Measurements from ENCODE around the gene FKBP5.

DNA sequence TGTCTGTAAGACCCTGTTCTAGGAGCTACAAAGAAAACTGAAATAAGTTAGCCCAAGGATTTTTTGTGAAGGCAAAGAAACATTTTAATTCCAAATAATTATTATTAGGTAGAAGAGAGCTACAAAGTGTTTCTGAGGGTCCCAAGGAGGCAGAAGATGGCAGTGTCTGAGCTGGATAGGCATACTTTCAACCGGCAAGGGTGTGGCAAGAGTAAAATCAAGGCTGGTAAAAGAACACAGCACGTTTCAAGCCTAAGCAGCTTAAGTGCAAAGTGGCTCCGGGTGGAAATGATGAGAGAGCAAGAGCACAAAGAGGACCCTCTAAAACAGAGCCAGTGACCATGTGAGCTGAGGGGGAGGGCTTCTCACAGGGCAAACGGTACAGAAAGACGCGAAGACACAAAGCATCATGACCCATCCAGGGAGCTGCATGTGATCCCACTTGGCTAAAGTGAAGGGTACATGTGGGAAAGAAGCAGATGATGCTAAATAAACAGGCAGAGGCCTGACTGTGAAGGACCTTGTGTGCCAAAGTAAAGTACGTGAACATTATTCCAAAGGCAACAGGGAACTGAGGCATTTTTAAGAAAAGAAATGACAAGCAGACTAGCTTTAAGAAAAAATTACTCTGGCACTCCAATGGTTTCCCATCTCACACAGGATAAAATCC, 25.7 kb downstream of the FKBP5 start:
- RRBS, result 87% methylated on average over 2 of the region's 7 CpGs

DNA sequence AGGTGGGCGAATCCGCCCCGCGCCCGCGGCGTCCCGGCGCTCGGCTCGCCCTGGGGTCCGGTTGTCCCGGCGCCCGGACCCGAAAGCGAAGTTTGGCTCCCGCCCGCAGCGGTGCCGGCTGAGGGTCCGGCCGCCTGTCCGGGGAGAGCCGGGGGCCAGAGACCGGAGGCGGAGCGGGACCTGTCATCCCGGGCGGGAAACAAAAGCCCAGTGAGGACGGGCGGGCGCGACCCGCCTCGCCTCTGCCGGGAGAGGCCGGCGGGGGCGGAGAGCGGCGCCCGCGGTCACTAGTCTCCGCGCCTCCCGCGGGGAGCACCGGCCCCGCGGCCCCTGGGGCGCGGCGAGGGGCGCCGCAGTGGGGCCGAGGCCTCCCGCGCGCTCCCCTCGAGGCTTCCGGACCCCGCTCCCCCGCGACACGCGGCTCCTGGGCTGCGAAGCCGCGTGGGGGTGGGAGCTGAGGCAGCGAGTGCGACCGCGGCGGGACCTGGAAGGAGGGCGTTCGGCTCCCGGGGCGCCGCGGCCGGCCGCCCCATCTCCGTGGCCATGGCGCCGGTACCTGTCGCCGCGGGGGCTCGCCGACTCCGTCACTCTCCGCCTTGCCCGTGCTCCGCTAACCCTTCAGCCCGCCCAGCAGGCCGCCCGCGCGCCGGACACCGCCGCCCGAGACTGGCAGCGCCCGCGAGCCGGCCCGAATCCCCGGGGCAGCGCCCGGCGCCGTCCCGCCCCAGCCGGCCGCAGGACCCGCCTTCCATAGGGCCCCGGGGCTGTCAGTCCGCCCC, at the start of gene FKBP5:
FKBP5 (minus strand) TSS at position 668 of the 779 bp plus-strand sequence.
- RRBS, result 1% methylated on average over 81 of the region's 120 CpGs

DNA sequence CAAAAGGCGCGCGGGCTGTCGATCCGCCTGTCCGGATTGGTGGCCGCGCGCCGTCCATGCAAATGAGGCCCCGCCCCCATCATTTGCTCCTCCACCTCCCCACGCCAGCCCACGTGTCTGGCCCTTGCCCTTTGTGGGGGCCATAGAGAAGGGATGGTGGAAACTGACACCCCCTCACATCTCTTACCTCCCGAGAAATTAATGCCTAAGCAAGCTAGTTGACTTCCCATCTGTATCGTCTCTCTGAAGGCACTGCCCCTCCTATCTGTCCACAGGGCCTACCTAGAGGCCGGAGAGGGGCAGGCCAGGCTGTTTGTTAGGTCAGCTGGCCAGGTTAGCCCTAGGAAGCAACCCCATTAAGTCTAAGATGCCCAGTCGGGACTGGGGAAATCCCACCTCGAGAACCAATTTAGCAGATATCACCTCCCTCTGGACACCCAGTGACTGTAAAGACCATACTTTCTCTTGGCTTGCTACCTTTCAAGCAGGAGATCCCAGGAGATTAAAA, 366 bp upstream of the FKBP5 start:
- RRBS, result 1% methylated on average over 6 of the region's 18 CpGs

DNA sequence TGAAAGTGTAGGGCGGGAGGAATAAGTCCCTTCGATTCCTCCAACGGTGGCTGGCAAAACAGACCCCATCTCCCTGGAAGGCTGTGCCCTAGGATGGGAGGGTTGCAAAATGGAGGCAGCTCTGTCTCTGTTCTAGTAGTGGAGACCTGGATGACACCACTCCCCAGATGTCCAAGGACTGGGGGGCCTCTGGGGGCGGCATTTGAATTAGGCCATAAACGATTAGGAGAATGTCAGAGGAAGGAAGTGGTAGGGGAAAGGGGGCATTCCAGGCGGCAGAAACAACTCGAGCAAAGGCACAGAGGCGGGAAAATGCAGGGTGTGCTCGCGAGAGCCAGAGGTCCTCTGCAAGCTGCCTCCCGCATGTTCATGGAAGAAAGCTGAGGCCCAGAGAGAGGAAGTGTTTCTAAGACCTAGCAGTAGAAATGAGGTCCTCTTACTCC, 18.9 kb upstream of the ARMC12 start:
- RRBS, result no CpG with 5 or more reads among the region's 11 CpGs

- RRBS, result no CpG with 5 or more reads among the region's 15 CpGs
These were observed 17.2 kb upstream of the ARMC12 start for GRCh38 chr6:35719442-35720305.

DNA sequence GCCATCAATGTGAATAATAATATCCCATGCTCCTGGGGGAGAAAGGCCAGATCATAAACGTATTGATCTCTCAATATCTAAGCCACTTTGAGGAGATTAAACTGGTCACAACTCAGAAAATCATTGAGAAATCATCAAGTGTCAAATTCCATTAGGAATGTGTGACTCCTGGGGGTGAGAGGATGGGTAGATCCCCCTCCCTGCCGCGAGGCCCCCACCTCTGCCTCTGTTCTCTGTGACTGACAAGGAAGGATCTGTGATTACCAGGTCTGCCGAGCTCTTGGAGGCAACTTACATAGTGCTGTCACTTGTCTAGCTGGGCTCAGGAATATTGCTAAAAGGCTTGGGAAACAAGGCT, 11.8 kb upstream of the ARMC12 start:
- RRBS, result no CpG with 5 or more reads among the region's 4 CpGs

DNA sequence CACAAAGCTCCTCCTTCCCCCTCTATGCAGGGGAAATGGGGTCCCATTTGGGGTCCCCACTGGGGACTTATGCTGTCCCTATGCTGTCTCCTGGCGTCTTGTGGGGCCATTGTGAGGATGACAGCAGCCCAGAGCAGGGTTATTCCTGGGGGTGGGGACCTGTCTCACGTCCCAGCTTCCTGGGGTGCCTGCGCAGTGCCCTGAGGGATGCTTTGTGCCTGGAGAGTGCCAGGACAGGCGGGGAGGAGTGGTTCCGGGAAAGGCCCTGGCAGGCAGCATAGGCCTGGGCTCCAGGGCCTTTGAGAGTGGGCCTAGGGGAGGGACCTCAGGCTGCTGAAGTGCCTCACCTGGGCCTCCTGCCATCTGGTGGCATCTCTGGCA, 8.0 kb upstream of the ARMC12 start:
- RRBS, result no CpG with 5 or more reads among the region's 5 CpGs

DNA sequence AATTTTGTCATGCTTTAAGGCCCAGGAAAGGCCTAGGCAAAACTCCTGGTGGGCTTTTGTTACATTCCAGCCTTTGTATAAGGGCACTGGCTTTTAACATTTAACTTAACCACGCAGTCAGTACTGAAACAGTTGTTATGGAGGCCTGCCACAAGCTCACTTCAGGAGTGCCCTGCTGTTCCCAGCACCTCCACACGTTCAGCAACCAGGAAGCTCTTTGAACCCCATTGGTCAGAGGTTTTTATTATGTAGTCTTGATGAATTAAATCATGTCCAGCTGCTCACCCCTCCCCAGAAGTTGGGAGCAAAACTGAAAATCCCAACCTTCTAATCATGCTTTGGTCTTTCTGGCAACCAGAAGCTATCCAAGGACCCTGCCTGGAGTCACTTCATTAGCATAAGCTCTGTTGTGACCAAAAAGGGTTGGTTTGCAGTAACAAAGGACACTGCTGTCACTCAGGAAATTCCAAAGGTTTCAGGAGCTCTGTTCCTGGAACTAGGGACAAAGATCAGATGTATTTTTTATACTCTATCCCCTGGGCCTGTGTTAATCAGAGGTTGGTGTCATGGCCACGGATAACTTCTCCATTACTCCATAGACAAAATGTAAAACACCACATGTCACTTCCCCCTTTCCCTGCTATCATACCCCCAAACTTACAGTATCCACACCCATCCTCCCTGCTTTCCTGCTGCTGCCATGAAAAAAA, 2.9 kb downstream of the ARMC12 start:
- RRBS, result no CpG with 5 or more reads among the region's 3 CpGs

DNA sequence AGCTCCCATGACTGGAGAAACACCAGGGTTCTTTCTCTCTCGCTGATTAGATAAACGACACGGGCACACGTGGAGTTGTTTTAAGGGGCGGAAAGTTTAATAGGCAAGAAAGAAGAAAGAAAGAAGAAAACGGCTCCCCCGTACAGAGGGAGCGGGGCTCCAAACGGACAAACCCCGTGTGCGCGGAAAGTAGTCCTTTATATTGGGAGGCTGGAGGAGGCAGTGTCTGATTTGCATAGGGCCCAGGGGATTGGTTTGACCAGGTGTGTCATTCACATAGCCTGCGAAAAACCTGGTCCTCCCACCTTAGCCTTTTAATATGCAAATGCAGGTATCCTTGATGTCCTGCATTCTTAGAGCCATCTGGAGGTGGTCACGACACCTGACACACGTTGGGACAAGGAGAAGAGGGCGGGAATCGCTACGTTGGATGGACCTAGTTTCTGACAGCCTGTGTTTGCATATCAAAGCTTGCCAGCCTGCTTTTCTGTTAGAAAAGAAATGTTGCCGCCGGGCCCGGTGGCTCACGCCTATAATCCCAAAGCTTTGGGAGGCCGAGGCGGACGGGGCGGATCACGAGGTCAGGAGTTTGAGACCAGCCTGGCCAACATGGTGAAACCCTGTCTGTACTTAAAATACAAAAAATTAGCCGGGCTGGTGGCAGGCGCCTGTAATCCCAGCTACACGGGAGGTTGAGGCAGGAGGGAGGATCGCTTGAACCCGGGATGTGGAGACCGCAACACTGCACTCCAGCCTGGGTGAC, 11.9 kb upstream of the CLPSL2 start:
- RRBS, result no CpG with 5 or more reads among the region's 33 CpGs

DNA sequence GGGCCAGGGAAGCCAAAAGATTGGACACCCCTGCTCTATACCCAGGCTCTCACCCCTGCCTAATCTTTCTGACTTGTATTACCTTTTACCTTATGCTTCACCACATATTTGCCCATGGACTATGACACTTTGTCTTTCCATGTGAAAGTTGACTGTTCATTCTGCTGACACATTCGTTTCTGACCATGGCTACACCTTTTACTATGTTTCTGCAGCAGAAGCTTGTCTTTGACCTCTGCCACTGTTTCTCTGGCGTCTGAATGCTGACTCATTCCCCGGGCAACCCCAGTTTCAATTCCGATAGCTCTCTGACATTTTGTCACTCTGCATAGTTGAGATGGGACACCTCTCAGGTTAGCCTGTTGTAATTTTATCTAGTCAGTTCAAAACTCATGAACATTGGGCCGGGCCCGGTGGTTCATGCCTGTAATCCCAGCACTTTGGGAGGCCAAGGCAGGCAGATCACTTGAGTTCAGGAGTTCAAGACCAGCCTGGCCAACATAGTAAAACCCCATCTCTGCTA, 50.7 kb downstream of the SLC26A8 start:
- RRBS, result 10% methylated on average over 2 of the region's 6 CpGs

DNA sequence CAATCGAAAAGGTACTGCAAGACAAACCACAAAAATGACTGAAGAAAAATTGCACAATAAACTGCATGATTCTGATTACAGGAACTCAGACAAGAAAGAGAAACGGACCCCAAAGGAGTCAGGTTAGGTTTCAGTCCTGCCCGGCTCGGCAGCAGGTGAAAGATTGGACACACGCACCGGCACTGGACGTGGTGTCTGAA, 5.2 kb downstream of the SLC26A8 start:
- RRBS, result no CpG with 5 or more reads among the region's 7 CpGs

DNA sequence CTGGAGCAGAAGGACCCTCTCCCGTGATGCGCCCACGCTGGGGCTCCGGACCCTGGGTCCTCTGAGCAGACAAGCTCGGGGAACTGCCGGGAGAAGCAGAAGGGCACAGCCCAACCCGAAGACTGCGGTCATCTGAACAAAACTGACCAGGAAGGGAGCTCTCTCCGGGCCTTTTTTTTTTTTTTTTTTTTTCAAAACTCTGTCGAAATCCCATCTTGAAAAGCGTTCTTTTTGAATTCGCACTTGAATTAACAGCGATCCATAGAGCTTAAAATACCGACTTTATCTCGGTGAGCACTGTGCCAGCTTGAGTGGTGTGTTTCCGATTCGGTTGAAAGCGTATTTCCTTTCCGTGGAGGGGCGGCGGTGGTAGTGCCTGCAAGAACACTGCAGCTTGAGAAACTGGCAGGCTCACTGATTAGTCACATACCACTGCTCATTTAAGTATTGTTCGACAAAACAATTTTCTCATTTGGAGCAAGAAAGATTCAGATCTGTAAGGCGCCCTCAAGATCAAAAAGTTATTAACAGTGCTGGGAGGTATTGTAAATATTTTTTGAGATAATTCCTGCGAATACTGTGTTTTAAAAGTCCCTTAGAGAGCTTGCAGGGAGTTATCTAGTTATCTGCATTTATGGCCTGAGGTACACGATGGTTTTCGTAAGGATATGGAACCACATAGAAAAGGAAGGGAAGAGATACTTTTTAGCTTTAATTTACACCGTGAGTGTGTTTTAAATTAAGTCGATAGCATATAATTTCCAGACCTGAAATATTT, 1.2 kb downstream of the MAPK14 start:
- RRBS, result 1% methylated on average over 8 of the region's 28 CpGs

DNA sequence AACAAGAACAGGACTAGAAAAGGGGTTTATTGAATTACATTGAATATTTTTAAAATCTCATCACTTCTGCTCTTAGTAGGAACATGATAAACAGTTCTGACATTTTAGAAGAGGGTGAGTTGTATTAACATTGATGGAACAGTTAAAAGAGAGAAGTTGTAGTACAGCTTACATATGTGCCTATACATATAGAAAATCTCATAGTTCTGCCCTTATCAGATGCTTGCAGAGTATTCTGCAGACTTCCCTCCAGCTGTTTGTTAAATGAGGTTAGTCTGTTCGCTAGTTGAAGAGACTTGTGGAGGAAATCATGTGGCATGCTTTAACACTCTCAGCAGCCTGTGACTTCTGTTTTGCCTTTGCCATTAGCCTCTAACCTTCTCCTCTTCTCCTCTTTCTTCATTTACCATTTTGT, 31.1 kb upstream of the MAPK13 start:
- RRBS, result no CpG with 5 or more reads among the region's 1 CpG

DNA sequence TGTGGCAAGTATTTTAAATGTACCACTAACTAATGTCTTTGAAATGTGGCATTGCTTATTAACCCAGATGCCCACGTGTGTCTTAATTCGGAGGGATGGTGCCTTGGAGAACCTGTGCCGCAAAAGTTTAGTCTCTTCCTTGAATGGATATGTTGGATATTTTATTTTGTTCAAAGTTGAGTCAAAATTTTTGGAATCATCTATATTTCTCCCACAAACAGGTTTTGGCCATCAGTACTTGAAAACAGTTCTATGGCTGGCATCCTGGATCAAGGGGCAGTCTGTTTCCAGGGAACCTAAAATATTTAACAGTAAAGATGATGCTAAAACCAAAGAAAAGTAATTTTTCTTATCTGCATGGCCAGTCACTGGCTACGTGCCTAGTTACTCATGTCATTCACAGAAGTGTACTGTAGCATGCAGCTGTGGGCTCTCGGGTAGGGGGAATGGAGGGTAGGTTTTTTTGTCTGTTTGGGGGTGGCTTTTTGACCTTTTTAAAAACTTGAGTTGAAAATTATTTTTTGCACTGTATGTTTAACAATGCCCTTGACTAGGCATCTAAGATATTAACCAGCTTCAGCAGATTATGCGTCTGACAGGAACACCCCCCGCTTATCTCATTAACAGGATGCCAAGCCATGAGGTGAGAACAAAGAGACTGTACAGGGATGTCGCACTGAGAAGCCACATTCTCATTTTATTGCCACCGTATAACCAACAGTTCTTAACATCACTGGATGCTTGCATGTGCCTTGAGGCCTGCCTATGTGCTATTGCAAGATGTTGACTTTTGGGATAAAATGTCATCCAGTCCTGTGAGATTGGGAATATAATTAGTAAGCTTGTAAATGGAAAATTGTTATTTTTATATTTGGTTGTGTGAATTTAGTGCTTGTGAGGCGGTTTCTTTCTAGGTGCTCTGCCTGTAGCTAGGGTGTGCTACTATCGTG, 30.4 kb upstream of the MAPK13 start:
- RRBS, result no CpG with 5 or more reads among the region's 11 CpGs

- RRBS, result no CpG with 5 or more reads among the region's 8 CpGs
These were observed 21.0 kb upstream of the MAPK13 start for GRCh38 chr6:36108987-36110026.

DNA sequence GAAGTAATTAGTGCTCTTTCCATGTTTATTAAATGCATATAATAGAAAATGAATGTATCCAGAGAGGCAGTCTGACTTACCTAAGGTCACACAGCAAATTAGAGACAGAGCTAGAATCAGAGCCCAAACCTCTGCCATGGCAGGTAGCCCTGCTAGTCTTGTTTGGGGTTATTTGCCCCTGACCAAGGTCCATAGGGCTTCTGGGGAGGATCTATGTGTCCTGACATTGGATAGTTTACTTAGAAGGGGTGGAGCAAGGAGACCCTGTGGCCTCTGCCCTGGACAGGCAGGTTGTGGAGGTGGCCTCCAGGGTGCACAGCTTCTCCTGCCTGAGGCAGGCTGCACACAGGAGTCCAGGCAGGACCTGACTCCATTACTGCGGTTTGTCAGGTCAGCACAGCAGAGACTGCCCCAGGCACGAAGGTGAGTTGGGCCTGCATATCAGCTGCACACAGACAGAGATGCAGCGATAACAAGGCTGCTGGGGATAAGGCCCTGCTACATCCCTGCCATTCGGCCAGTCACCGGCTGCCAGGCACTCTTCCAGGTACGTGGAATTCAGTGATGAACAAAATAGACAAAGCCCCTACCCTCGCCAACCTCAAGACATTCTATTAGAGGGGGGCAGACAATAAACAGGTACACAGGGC, 8.2 kb upstream of the MAPK13 start:
- RRBS, result no CpG with 5 or more reads among the region's 7 CpGs

DNA sequence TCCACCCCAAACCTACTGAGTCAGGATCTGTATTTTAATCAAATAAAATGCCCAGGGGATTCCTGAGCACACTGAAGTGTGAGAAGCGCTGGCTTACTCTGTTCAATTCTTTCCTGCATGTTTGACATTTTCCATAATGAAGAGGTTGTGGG, 441 bp upstream of the MAPK13 start:
- RRBS, result no CpG with 5 or more reads among the region's 1 CpG

GRCh38 chr6:36345549-36346318, 9.0 kb upstream of the BNIP5 start:
- RRBS, result no CpG with 5 or more reads among the region's 14 CpGs

GRCh38 chr6:36350552-36351532, 14.2 kb upstream of the BNIP5 start:
- RRBS, result no CpG with 5 or more reads among the region's 15 CpGs

DNA sequence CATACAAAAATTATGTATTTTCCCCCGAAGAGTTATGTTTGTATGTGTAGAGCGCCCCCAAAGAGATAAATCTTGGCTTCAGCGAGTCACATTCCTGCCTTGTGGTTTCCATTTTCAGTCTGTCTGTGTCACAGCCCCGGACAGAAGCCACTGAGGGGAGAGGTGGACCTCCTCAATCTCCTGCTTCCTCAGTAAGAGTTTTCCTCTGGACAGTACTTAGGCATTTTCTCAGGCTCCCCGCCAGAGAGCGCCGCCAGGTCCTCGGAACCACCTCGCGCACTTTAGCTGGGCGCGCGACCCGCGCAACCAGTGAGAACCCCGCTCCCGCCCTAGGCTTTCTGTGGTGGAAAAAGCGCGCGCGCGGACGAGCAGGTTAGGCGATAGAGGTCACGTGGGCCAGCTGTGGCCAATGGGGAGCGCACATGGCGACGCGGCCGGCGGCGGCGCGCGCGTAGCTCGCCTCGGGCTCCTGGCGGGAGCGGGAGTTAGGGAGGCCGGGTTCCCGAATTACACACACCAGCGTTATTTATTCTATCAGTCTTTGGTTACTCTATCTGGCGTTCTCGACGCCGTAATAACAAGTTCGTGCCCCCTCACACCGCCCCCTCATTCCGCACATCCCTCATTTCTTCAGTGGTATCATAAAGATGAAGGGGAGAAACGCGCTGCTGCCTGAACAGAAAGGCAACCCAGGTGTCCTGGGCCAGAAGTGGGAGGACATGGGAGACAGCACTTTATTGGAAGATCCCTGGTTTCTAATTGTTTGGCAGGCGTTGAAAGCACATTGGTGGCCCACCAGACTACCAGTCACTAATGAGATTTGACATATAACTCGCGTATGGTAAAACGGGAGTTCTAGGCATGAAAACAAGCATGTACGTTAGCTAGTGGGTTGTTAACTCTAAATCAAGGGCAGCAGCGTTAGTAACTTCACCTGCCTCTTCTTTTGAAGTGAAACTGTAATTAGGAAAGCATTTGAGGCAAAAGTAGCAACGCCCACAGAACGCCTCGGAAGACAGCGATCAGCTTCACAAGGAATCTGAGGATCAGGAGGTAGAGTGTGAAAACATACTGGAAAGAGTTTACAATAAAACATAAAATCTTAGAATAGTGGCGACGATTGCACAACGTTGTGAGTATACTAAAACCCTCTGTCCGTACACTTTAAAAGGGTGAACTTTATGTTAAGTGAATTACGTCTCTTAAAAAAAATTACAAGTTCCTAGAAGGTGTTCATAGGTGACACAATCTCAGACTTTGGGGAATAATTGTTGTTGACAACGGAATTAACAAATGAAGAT, 19.1 kb downstream of the PXT1 start:
- RRBS, result 2% methylated on average over 12 of the region's 68 CpGs

Data from HTR-8/SVneo (cell line).